SUDHL5 (cell line): ENCODE measurements around the genes ATRNL1 and KCNK18.

DNA sequence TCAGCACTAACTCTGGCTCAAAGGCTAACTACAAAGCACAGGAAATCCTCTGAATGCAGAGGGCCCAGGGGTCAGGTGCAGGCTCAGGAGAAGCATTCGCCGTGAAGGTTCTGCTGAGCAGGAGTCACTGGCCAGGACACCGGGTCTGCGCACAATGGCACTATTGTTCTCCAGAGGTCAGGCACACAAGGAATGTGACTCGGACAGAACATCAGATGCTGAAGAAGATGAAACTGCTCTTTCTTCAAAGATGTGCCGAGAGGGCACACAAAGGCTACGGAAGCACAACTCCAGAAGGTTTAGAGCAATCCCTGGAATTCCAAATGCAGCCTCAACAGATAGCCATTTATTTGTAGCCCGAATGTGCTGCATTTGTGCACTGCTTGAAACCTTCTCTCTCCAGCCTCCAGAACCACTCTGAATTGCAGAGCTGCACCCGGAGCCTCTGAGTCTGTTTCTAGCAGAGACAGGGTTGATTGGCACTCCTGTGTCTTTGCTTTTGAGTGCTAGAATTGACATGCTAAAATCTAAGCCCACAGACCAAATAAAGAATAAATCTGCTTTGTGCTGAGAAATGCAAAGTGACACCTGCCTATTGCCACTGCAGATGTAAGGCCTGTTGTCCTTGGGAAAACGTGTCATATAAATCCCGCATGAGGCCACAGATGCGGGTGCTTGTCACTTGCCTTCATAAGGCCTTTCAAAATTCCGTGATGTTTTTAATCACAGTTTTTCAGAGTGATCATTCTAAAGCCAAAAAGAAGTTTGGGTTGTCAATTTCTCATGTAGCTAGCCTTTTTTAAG, 85.5 kb upstream of the AFAP1L2 start:
- PRO-cap = unidirectional peak, minus-strand start at position 419 of the sequence

GRCh38 chr10:114515339-114515988, 111.2 kb upstream of the AFAP1L2 start:
- PRO-cap = no peak

- PRO-cap = no peak
Observed at GRCh38 chr10:114532230-114532709, 125.8 kb downstream of the ABLIM1 start.

DNA sequence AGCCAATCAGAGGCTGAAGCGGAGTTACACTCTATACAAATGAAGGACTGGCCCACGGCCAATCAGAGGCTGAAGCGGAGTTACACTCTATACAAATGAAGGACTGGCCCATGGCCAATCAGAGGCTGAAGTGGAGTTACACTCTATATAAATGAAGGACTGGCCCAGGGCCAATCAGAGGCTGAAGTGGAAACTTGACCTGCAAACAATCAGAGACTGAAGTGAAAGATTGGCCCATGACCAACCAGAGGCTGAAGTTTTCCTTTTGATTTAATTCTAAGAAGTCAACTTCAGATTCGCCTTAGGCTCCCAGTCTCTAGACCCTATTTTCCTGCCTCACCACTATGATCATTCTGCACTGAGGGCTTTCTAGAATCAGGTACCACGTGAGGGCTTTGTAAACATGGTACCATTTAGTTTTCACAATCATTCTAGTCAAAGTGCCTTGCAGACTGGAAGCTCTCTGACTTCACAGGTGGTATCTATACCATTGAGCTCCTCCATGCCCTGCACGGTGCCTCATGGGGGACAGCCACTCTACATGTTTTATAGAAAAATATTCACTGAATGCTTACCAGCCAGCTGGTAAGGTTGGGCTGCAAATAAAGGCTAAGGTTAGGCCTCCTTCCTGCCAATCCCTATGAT, 106.6 kb downstream of the ABLIM1 start:
- PRO-cap = no peak

DNA sequence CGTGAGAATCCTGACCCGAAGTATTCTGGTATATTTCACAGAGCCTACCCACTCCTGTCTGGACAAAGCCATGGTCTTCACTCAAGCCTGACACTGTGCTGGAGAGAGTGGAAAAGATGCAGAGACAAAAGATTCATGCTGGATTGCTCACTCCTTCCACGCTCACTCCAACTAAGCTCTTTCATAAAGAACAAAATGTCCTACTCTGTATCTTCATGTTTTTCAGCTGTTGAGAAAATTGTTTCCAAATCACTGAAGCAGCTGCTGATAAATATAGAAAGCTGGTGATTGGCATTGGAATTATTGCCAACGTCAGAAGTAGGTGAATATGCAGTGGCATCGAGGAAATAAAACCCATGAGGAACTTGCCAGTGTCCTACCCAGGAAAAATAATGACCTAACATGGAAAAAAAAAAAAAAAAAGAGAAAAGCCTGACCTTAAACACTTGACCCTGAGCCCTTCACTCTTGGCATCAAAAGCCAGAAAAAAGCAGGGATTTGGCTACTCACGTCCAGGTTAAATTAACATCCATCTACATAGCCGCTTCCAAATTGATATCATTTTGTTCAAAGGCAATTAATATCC, 105.9 kb downstream of the ABLIM1 start:
- PRO-cap = no peak

DNA sequence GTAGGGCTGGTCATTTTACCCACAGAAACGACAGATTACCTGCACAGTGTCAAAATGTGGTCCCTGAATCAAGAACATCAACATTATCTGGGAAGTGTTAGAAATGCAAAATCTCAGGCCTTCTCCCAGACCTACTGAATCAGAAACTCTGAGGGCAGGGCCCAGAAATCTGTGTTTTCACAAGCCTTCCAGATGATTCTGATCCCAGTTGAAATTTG, 34.6 kb downstream of the ABLIM1 start:
- PRO-cap = no peak

GRCh38 chr10:114630715-114631177, 27.3 kb downstream of the ABLIM1 start:
- PRO-cap = no peak

- PRO-cap = no peak
Observed at GRCh38 chr10:114810990-114811253, 10.7 kb upstream of the FHIP2A start.

GRCh38 chr10:114864226-114864791, 42.7 kb downstream of the FHIP2A start:
- PRO-cap = no peak

- PRO-cap = no peak
Observed at GRCh38 chr10:115092197-115093495, at the start of gene ATRNL1. Gene ATRNL1 (plus strand): TSS chr10:115093365.

- PRO-cap = no peak
Observed at GRCh38 chr10:115828917-115829322, 444.1 kb downstream of the GFRA1 start.

GRCh38 chr10:117197290-117197739, at the start of gene KCNK18:
Gene KCNK18 (plus strand): TSS chr10:117197489.
- PRO-cap = no peak

DNA sequence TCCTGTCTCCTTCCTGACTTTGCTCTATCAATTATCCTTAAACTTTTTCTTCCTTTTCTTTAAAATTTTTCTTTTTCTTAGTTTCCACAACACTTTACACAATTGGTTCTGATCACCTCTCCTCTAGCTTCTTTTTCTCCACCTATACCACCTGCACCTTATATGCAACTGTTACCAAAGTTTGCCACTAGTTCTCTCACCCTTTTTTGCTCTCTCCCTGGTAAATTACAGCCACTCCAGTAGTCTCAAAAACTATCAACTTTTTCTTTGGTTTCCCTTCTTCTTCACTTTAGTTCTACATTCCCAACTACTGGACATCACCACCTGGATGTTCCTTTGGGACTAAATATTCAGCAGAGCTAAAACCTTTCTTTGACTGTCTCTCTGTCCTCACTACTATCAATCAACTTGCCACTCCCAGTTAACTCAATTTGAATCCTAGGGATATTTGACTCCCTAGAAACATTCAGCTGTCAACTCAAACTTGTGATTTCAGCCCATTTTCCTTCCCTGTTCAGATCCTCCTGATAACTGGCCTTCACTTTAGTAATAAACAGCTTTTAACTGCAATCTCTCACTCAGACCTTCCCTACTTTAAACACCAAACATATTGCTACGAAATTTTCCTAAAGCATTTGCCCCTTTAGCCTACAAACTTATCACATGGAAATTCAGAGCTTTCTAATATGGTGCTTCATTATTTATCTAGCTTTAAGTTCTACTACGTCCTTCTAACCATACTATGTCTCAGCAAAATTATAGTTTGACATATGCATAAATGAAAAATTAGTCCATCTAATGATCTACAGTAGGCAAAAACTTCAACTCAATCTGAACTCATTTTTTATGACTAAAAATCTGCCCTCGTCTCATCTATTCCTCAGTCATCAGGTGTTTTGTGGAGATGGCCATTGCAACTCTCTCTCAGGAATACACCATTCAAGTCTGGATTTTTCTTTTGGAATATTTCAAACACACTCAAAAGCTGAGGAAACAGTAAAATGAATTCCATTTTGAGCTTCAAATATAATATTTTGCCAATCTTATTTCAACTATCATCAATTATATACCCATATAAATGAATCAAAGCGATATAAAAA, 46.6 kb downstream of the SLC18A2 start:
- PRO-cap = no peak

DNA sequence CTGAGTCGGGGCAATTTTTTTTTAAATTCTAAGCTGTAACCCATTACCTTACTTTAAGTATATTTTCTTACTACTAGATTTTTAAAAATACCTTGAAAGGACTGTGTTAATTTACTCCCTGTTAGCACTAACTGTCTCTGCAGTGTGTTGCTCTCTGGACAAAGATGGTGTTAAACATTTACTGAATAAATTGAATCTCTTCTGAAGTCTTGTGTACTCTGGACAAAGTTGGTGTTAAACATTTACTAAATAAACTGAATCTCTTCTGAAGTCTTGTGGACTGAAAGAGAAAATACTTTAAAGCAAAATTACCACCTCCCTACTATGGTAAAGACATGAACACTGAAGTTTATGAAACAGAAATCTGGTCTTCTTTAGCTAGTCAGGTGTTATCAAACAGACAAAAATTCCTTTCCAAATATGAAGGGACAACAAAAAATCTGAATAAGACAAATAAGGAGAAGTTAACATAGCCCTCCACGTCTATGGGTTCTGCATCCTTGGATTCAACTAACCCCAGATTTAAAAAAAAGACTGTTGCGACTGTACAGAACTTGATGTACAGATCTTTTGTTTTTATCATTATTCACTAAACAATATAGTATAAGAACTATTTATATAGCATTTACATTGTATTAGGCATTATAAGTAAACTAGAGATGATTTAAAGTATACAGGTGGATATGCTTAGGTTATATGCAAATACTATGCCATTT, 13.8 kb downstream of the PDZD8 start:
- PRO-cap = no peak

DNA sequence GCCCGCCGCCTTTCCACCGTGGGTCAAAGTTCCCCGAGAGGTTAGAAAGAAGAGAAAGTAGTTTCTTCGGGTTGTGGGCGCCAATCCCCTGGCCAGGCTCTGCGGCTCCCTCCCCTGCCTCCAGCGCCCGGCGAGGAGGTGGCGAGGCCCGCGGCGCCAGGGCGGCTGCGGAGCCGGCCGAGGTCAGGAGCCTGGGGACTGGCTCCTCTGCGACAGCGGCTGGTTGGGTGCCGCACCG, 2.6 kb downstream of the EMX2 start:
- PRO-cap = no peak

DNA sequence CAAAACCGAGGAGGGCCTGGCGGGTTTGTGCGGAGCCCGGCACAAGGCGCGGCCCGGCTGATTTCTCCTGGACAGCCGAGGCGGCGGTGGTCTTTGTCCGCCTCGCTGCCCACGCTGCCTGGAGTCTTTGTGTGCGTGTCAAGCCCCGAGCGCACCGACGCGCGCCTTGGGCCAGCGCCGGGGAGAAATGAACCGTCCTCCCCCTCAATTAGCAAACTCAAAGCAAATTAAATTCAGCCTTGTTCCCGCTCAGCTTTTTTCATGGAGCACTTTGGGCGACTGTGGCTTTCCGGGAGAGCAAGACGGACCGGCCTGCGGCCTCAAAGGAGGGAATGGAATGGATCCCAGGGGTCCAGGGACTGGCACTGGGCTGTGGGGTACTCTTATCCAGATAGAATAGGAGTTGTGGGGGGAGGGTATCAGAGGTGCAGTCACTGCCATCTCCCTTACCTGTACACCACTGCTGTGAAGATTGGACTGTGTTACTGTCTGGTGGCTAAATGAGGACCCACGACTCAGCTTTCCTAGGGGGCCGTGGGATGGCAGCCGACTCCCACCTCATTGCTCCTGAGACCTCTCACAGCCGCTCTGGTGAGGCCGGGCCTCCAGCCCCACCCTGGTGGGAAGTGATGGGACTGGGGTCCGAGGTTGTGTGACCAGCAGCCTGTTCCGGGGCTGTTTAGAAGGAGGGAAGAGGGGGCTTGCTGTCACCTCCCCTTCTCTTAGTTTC, 4.2 kb downstream of the EMX2 start:
- PRO-cap = no peak

DNA sequence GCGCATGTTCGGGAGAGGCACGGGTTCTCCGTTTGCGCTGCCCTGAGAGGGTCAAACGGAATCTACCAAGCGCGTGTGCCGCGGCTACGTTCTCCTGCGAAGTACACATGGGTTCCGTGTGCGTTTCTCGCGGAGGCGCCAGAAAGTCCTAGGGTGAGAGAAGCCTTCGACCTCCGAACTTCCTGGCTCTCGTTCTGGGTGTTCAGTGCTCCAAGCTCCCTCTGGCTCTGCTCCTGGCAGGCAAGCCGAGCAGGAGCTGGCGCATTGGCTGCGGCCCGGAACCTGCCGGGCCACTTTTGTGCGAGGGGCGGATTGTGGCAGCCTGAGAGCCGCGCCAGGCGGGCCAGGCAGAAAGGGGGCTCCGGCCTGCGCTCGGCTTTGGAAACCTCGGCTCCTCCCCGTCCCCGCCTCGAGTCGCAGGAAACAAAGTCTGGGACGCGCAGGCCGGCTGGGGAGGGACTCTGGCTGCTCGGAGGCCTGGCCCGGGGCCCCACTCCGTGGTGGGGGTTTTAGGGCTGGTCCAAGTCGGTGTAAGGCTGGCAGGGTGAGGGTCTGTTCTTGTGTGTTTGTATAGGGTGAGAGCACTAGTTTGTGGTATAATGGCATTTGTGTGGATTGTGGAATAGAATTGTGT, 9.7 kb downstream of the EMX2 start:
- PRO-cap = no peak

DNA sequence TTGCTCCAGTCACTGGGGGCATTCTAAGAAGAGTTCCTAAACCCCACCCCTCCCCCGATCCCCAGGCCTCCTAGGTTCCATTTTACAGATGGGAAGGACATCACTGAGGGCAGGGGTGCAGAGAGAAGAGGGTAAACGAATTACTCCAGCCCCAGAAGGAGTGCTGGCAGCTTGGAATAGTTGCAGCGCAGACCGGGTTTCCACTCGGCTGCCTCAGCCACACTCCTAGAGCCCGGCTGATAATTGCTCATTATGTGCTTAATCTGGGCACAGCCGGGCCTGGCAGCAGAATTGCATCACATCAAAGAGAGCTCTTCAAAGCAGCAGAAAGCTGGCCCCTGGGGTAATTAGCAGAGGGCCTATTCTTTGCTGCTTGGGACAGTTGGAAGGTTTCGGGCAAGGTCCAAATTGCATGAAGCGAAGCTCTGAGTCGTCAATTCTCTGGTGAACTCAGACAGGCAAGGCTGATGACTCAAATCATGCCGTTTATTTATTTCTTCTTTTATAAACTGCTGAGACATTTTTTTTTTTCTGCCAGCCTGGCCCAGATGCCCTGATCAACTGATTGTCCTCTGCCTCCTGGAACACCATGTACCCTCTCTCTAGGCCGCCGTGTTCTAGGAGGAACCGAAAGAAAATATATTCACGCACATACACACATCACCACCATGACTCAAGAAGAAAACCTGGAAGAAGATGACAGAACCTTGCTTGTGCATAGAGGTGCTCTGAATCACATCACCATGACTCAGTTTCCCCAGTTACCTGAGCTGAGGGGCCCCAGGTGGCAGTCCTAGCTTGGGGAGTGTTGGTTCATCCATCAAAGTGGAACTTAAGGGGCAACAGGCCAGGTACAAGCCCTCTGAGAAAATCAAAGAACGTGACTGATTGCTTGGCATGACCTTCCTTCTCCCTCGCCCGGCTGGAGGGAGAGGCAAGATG, 242.2 kb downstream of the RAB11FIP2 start:
- PRO-cap = no peak

GRCh38 chr10:118039910-118040531, 6.7 kb downstream of the RAB11FIP2 start:
- PRO-cap = no peak

DNA sequence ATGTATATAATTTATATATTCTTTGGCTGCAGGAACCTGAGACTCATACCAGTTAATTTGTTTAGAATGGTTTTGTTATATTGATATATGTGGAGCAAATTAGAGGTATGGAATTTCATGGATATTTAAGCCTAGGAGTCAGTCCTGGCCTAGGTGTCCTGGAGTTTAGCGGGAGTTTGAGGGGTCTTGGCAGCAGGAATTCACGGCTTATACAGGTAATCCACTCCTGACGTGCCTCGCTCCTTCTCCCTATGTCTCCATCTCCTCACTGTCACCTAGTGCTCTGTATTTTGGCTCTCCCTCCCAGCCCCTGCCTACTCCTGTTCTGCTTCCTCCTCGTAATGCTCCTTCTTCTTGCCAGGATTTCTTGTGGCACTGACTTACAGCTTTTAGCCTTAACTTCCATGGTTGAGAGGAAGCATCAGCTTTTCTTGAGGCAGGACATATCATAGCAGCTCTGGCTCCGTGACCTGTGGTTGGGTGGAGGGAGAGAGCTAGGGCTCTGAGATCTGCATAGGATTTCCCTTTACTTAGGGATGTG, 10.4 kb upstream of the RAB11FIP2 start:
- PRO-cap = no peak